Cardiac fibroblast (primary cell): ENCODE measurements around the genes ADAM33 and PRND.

GRCh38 chr20:3047407-3048270 is 1.8 kb downstream of the MRPS26 start:
- RRBS, result no CpG with 5 or more reads among the region's 16 CpGs

GRCh38 chr20:3203194-3203695 is 1.2 kb downstream of the DDRGK1 start:
- RRBS, result 47% methylated on average over 7 of the region's 19 CpGs

GRCh38 chr20:3203696-3204283 is 692 bp downstream of the DDRGK1 start:
- RRBS, result no CpG with 5 or more reads among the region's 26 CpGs

DNA sequence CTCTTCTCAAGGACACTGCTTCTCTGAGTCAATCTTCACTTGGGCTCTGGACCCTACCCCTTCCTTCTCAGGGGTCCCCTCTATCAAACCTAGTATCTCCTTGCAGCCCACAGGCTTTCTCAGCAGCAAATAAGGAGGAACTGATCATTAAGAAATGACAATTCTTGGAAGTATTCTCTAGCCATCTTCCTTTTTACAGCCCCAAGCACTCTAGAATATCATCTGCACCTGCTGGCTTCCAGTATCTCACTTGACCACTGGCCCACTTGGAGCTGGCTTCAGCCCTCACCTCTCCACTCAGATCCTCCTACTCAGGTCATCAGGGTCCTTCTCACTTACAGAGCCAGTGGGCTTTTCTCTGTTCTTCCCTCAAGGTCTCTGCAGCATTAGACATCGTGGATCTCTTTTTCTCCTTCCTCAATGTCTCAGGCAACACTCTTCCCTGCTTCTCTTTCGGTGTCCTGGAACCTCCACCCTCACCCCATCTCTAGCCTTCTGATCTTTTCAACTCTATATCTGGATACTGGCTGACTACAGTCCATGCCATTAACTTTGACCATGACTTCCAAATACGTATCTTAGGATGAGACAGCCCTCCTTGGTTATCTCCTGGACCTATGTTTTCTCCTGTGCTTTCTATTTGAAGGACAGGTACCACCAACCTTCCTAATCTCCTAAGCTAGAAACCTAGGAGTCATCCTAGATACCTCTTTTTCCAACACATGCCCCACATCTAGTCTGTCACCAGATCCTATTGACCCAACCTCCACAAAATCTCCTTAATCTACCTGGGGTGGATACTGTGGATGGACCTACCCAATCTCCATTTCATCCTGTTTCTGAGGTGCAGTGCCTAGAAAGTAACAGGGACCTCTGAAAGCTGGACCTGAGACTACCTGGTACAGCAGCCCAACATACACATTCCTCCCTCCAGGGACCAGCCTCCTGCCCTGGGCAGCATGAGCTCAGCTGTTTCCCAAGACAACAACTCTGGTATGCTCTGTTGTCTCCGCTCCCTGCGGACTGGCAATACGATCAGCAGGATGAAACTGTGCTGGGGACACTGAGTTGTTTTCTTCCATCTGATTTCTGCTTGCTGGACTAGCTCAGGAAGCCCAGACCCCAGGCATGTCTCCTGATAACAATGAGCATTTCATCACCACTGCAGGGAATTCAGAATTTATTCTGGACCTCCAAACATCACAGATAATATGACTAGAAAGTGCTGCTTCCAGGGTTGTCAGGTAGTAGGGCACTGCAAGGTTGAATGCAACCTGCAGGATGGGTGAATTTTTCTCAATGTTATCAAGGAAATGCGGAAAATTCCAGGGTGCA is 38.4 kb upstream of the SLC4A11 start:
- RRBS, result no CpG with 5 or more reads among the region's 7 CpGs

- RRBS, result 3% methylated on average over 28 of the region's 73 CpGs
Observed at GRCh38 chr20:3681657-3682445, at the start of gene ADAM33. Gene ADAM33 (minus strand): TSS chr20:3682010.

GRCh38 chr20:3711155-3711945 is 1.1 kb downstream of the SIGLEC1 start:
- RRBS, result no CpG with 5 or more reads among the region's 6 CpGs

GRCh38 chr20:3731696-3732073 is 800 bp upstream of the HSPA12B start:
- RRBS, result 77% methylated on average over 4 of the region's 7 CpGs

DNA sequence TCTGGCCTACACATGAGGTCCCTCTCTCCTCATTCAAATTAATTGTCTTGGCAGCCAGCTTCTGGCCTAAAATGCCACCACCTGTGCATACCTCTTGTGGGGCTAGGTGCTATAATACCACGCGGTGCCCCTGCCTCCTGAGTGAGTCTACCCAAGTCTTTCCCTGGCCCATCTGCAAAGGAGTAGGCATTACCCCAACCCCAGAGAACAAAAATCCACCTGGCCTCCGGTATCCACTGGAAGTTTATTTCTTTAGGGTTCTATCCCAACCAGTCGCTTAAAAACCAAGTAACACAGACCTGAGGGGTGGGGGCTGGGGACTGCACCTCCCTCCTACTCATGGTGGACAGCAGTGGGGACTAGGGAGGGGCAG is 14.3 kb downstream of the ADISSP start:
- RRBS, result no CpG with 5 or more reads among the region's 4 CpGs

GRCh38 chr20:3777435-3778662 is 3.4 kb downstream of the SPEF1 start:
- RRBS, result 1% methylated on average over 11 of the region's 86 CpGs

DNA sequence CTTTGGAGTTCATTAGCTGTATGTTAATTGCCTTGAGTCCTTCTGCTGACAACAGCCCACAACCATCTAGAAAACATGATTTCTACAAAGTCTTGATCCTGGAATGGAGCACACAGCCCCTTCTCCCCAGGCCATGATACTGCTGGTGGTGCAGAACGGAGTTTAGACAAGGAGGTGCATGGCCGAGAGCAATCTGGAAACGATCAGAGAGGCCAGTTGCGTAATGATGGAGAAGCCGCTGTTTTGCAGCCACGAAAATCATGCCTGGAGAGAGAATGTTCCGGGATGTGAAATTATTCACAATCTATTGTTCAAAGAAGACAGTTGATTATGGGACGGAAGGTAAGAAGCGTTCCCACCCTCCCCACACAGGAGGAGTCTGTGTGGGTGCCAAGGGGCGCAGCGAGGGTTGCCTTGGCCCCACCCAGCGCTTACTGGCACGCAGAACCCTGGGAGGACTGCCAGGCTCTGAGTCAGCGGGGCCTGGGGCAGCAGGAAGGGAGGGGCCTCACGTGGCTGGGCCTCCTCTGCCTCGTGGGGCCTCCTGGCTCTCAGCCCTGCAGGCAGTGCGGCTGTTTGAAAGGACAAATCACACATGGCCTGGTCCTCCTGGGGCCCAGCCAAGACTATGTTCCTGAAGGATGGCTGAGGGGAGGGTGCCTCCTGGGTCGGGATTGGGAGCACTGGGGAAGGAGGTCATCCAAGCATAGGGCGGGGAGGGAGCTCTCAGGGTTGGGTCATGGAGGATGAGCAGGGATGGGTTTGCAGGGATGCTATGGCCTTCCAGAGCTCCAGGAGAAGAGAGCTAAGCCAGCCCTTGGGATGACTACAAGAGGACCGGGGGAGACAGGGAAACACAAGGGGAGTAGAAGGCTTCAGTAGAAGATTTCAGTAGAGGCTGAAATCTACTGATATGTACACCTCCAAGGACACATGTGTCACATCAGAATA is 8.7 kb upstream of the AP5S1 start:
- RRBS, result no CpG with 5 or more reads among the region's 20 CpGs

GRCh38 chr20:3874033-3875058 is 14.8 kb upstream of the PANK2 start:
- RRBS, result no CpG with 5 or more reads among the region's 9 CpGs

- RRBS, result no CpG with 5 or more reads among the region's 8 CpGs
Observed at GRCh38 chr20:3875803-3876553, 13.2 kb upstream of the PANK2 start.

DNA sequence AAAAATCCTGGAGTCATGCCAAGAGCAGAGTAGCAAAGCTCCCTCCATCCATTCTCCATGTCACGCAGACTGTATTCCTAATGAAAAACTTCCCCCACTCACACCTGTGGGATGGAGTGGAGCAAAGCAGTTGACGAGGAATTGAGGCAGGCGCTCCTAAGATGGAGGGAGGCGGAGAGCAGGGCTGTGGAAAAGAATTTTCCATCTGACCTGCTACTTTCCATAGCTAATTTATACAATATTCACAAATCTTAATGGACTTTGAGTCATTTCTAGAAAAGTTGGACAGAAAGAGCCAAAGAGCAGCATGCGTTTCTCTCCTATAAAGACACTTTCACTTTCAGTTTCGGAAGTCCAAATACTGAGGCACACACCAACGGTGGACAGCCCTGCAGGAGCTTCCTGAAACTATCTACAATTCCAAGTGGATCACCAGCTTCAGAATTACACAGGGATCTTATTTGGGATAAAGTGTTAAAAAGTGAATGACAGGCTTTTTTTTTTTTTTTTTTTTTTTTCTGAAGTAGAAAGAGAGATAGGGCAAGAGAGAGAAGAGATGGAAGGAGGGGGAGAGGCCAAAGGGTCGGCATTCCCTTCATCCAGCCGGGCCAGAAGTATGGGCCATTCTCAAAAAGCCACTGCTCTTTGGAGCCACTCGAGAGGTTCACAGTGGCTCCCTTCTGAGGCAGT is 43.5 kb downstream of the PANK2 start:
- RRBS, result no CpG with 5 or more reads among the region's 10 CpGs

GRCh38 chr20:4013857-4014651 is 1.3 kb downstream of the RNF24 start:
- RRBS, result no CpG with 5 or more reads among the region's 6 CpGs

- RRBS, result no CpG with 5 or more reads among the region's 2 CpGs
Observed at GRCh38 chr20:4025982-4026449, 10.7 kb upstream of the RNF24 start.

GRCh38 chr20:4721522-4722364 is at the start of gene PRND:
Gene PRND (plus strand): TSS chr20:4721909.
- RRBS, result 57% methylated on average over 1 of the region's 10 CpGs

DNA sequence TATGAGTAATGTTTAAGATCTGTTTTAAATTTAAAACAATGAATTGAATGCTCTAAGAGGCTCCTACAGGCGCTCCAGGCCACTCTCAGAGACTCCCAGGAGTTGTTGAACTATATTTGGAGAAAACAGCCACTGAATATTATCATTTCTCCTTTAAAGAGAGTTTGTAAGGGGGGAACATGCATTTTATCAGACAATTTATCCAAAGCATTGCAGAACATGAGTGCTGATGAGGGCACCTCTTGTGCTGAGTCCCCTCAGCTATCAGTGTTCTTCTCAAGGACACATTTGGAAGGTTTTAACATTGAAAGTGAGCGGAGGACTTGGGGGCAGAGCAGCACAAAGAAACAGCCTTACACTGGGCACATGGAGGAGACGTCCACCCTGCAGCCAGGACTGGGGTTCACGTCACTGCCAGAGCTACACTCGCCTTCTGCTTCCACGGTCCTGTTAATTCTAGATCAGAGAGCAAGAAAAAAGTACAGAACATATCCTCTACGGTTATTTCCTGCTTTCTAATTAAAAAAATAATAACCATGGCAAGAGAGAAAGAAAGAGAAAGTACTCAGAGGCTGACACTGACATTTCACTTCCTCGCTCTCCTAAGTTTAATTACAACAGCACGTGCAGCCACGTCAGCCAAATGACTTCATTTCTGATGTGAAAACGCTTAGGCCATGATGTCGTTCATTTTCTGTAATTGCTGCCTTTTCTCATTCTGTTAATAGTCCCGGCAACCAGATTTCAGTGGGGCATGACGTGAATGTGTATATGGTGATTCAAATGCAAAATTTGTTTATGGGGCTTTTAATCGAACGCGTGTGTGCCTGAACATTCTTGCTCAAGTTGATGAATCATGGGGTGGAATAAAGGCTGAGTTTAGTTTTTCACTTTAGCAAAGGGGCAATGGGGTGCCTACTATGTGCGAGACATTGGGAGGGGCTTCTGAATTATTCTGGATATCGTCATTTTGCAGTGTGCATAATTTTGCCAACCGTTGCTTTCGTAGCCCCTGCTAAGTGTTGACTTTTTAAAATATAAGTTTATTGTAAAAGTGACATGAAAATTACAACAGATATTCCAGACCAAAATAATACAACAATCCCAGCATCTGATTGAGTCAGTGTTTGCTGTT is 5.2 kb downstream of the PRND start:
- RRBS, result no CpG with 5 or more reads among the region's 21 CpGs

GRCh38 chr20:4778665-4779078 is 44.7 kb downstream of the RASSF2 start:
- RRBS, result no CpG with 5 or more reads among the region's 3 CpGs

DNA sequence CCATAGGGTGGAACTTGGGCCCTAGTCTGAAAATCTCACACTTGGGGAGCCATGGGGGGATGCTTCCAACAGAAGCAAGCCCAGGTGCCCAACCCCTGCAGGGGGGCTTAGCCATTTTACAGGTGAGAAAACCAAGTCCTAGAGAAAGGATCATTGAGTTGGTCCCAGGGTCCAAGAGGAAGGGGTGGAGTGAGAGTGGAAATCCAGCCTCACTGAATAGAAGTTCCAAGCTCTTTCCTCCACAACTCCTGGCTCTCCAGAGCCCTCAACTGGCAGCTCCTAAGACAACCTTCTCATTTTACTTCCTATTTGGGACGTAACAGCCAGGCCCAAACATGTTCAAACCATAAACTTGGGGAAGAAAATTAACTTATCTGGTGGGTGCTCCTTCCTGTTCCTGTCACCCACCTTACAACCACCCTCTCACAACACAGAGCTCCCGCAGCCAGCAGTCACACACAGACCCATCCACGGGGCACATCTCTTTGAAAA is 43.8 kb downstream of the RASSF2 start:
- RRBS, result no CpG with 5 or more reads among the region's 3 CpGs